Mucosa of descending colon (tissue), 1 donor: ENCODE data around the genes PIP4K2A and C10orf67.

GRCh38 chr10:21528729-21529328 lies 3.3 kb upstream of the SKIDA1 start:
- PRO-cap, result no peak

GRCh38 chr10:21582368-21582917 lies 48.4 kb downstream of the MLLT10 start:
- PRO-cap, result no peak

- PRO-cap, result no peak
Observed at GRCh38 chr10:21667045-21668139, 133.4 kb downstream of the MLLT10 start.

DNA sequence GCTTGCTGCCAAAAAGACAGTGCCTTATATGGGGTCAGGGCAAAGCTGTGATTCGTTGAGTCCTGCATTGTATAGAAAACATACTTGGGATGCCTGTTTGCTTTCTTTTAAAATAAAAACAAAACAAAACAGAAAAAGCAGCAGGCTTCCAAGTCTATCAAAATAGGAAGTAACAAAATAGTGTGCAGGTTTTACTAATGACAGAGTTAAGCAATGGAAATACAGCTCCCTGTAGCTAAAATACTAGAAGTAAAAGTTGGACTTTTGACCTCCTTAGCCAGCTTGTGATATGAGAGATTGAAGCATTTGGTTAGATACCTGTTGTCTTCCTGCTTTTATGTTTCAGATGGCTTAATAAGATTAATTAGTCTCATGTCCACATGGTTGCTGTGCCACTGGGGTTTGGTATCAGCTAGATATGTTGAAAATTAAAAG lies 190.9 kb downstream of the MLLT10 start:
- PRO-cap, result no peak

DNA sequence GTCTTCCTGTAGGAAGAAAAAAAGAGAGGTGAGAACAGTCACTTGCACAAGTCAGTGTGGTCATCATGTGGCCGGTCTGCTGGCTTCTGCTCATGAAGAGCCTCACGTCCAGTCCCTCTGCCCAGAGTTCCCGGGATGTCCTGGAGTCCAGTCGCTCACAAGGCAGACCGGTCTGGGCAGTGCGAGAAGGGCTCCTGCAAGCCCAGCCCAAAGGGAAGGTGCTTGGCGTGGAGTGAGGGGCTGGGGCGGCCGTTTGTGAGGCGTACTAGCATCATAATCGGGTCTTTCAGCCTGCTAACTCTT lies 222.7 kb downstream of the MLLT10 start:
- PRO-cap, result no peak

DNA sequence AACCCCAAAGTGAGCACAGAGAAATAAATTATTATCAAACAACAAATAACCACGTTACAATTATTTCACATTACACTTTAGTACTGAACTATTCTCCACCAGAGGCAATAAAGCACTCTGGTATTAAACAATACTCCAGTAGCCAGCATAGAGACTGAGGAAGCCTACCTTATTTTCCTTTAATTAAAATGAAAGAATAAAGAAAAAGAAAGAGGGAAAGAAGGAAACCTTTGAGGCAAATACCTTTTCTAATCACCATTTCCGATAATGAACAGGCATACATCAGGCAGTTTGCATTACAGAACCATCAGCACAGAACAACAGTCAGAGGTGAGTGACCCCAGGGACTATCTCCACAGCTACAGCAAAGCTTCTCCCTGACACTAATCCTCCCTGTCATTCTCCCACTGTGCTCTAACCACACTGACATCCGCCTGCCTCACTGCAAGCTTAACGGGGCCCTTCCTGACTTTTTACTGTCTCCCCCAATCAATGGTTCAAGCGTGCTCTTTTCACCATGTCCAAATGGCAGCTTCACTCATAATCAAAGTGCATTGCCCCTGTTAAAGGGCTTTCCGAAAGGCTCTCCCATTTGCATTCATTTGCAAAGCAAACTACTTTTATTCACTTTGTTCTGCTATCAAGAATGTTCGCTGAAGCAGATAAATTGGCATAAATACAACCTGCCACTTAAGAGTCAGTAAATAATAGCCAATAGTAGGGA lies 196.4 kb downstream of the DNAJC1 start:
- PRO-cap, result no peak

- PRO-cap, result unidirectional peak, minus-strand start at chr10:22022924
Observed at GRCh38 chr10:22022677-22023297, 19.3 kb upstream of the DNAJC1 start.

GRCh38 chr10:22086727-22087187 lies 83.2 kb upstream of the DNAJC1 start:
- PRO-cap, result no peak

DNA sequence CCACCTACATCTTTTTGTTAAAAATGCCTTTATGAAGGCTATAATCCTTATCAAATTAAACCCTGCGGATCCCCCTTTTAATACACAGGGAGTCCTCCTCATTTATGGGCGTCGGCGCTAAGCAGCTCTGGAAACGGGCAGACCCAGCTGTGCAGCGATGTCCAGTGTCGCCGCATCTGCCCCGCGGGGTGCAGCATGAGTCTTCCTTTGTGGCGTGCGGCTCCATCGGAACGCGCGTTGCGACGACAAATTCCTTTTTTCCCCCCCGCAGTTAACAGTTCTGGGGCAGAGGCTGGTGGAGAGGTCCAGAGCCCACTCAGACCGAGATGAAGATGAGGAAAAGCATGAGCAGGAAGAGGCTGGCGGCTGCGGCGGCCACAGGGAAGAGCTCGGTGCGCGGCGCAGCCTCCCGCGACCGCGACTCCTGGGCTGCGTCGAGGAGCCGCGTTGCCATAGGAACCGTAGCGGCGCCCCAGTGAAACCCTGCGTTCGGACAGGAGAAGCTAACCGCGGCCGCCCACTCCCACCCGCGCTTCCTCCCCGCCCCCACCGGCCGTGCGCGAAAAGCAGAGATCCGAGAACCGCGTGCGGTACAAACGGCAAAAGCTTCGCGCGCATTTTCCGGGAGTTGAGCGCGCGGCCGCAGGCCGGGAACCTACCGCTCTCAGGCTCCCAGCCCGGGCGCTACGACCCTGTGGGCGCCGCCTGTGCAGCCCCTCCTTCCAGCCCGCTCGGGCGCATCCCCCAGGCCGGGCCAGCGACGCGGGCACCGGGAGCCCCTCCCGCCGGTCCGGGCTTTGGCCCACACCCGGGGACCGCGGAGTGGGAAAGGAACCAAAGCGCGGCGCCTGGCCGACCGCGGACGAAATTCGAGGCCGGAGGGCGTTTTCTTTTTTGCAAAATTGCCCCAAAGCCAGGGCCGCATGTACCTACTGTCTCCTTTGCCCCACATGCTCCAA lies 130.7 kb downstream of the SPAG6 start:
- PRO-cap, result no peak

- PRO-cap, result no peak
Observed at GRCh38 chr10:22605674-22606743, 108.4 kb downstream of the PIP4K2A start.

GRCh38 chr10:22613026-22613402 lies 101.4 kb downstream of the PIP4K2A start:
- PRO-cap, result no peak

DNA sequence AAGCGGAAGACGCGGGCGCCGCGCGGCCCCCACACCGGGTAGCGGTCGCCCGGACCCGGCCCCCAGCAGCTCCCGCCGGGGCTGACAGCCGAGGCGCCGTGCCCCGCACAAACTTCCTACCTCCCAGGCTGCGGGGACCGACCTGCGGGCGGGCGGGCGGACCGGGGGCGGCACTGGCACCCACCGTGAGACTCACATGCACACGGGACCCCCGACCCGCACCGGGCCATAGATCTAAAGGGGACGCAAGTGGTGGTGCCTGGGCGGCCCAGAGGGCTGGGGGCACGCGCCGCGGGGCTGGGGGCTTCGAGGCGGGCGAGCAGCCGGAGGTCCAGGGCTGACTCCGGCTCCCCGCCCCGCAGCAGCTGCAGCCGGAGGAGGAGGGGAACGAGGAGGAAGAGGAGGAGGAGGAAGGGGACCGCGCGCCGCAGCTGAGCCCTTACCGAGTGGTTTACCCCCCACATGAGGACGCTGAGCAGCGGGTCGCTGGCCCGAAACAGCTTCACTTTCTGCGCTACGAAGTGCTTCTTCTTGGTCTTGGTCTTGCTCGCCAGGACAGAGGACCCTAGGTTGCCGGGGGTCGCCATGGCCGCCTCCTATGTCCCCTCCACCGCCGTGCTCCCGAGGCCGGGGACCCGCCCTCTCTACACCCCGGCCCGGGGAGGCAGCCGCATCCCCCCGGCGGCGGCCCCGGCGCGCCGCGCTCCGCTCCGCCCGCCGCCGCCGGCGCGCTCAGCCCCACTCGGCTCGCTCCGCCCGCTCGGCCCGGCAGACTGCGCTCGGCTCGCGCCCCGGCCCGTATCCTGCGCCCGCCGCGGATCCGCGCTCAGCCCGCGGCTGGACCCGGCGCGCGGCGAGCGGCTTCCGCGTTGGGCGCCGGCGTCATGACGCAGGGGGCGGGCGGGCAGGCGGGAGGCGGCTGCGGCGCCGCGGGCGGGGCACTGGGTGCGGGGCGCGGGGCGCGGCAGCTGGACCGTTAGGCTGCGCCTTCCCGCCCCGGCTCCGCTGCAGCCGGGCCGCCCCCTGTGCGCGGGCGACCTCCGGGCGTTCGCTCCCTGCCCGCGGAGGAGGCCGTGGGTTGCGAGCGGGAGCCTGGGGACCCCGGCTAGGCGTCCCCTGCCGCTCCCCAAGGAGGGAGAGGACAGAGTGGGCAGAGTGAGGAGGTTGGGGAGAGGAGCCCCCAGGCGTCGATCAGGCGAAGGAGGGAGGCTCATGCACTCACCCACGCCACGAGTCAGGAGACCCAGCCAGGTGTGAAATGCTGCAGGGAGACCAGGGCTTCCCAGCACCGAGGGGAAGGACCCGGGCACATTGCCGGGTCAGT lies at the start of gene PIP4K2A:
TSS of gene PIP4K2A (minus strand) at position 839 of the 1,324 bp plus-strand sequence.
- PRO-cap, result bidirectional peak, plus-strand start at position 941 of the sequence, minus-strand start at position 775 of the sequence

DNA sequence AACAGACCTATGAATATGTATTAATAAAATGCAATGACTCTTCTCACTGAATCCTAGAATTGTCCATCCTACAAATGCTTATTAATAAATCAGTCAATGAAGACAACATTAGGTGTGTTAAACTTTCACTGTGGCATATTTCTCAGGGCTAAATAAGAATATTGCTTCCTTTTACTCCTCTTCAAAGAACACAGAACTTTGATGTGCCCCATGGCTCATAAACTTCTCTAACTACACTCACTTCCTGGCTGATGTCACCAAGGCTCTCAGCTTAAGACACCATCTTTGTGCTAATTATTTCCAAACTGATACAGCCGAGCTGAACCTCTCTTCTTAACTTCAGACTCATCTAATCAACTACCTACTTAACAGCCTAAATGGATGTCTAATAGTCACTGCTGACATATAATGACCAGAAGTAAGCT lies 3.7 kb downstream of the C10orf67 start:
- PRO-cap, result no peak

DNA sequence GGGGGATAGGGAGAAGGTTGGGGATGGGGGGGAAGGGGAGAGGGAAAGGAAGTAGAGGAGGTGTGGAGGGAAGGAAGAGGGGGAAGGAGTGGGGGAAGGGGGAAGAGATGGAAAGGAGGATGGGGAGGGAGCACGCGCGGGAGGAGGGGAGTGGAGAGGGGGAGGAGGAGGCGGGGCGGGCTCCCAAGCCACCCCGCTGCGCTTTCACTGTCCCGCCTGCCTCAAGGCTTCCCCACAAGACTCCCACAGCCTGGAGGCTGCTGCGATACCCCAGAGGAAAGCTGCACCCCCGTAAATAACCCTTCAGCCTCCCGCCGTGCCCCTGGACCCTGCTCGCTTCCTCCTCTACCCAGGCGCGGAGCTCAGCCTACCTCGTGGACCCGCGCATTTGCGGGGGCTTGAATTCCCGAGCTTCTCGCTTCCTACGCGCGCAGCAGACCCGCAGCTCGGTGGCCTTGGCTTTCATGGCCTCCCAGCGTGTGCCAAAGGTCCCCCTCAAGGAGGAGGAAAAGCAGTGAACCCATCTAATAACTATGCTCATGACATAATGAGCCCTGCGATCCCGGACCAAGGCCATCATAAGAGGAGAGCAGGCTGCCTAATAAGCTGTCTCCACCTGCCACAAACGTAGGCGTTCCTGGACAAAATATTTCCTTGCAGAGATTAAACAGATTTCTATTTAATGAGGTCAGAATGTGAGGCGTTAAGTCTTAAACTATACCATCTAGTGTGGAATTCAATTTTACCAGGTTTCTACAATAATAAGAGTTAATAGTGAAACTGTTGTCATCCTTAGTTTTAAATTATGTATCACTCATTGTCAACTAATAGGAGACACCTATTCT lies at the start of gene C10orf67:
TSS of gene C10orf67 (minus strand) at position 600 of the 845 bp plus-strand sequence.
- PRO-cap, result bidirectional peak, plus-strand start at position 243 of the sequence, minus-strand start at position 90 of the sequence

DNA sequence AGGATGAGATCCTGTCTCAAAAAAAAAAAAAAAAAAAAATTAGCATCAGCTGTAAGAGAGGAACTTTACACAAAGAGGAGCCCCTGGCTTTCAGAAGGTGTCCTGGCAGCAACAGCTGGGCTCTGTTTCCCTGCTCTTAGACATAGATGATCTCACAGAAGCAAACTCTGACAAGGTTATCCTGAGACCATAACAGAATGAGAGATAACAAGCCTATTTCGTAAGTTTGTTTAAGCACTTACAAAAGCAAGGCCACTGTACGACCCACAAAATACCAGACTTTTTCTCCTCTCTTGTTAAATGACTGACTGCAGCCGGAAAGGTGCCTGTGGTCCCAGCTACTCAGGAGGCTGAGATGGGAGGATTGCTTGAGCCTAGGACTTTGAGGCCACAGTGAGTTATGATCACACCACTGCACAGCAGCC lies 33.3 kb upstream of the OTUD1 start:
- PRO-cap, result no peak

DNA sequence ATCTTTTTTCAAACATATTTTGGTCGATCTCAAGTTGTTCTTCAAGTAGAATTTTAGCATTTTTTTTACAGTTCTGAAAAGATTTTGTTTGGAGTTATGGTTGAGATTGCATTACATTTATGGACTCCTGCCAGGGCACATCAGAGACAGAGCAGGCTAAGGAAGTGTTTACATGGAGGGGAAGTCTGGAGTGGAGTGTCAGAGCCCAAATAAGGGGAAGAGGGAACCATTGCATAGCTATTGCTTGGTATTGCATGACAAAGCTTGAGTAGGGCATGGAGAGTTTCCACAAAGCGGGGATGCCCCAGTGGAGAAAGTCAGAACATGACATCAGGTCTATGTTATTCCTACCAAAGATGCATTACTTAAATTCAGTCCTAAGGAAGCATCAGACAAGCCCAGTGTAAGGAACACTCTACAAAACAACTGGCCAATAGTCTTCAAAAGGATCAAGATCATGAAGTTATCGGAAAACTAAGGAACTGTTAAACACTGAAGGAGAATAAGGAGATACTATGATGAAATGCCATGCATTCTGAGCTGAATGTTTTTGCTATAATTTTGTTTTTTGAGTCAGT lies 204.6 kb downstream of the OTUD1 start:
- PRO-cap, result no peak

GRCh38 chr10:24215092-24215795 lies 6.3 kb downstream of the KIAA1217 start:
- PRO-cap, result bidirectional peak, plus-strand start at chr10:24215377, minus-strand start at chr10:24215252

DNA sequence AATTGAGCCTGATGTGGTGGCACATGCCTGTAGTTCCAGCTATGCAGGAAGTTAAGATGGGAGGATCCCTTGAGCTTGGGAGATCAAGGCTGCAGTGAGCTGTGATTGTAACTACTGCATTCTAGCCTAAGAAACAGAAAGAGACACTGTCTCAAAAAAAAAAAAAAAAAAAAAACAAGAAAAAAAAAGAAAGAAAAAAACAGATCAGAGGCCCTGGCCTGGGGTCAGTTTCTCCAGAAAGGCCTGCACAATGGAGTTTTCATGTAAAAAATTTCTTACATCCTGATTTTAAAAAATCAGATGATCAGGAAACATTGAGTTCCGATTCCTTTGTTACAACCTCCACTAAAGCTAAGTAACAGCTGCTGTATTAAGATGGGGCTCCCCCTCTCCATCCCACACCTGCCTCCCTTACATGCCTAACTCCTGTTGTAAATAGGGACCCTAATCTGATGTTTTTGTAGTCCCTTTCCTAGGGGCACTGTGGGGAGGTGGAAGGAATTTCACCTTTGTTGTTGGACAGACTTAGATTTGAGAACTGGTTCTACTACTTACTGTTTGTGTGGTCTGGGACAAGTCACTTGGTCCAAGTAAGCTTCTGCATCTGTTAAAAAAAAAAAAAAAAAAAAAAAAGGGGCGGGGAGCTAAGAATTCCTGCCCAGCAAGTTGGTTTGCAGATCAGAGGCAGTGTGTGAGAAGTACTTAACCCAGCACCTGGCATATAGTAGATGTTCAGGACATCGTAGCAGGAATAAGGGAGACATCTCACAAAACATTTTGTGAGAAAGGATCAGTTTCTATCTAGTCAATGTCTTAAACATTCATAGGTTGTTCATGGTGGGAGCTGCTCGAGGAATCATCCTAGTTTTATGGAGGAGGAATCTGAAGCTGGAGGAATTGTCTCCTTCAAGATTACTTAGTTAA lies 42.6 kb downstream of the KIAA1217 start:
- PRO-cap, result no peak

GRCh38 chr10:24382890-24384381 lies 174.5 kb downstream of the KIAA1217 start:
- PRO-cap, result unidirectional peak, plus-strand start at chr10:24384035

DNA sequence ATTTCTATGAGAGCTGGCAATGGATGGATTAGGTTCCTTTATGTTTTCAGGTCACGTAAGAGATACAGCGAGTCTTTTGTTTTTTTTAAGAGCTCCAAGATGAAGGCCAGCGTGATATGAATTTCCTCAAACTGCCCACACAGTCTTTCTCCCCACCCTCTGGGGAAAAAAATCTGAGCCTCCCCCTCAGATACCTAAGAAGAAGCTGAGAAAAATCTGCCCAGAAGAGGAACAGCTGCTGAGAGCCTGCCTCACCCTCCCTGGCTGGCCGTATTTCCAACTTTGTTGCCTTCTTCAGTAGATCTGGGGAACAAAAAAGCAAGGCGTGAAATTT lies 208.1 kb downstream of the KIAA1217 start:
- PRO-cap, result no peak